B cell (primary cell): ENCODE measurements around a stretch of chr6.

DNA sequence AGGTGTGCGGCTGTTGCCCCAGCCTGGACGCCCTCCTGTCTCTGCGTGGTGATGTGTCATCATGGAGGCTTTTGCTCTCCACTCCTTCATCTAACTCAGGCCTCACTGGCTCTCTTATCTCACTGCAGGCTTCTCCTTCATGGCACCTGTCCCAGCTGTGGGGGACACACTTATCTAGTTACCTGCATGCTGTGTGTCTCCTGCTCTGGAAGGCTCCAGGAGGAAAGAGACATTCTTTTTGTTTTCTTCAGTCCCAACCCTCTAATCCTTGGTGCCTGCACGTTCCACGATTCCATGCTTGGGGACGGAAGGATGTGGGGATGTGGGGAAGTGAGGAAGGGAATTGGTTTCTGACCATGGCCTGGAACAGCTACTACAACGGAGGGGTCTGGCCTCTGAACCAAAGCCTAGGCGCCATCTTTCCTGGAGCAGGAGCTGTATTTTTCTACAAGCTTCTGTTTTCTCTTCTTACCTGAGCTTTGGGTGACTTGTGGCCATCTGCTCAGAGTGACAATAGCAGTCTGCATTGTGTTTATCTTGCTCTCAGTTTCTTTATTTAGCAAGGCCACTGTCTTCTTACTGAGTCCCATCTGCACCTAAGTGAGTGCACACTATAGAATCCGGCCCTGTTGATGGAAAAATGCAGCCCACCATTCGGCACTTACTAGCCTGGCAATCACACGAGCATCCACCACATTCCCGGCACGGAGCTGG lies 89.3 kb downstream of the PSMG4 start:
- PRO-cap: no peak
- CAGE, long polyA plus RNA: no peak

GRCh38 chr6:3403116-3403691 lies 53.6 kb downstream of the SLC22A23 start:
- PRO-cap: no peak
- CAGE, long polyA plus RNA: no peak

DNA sequence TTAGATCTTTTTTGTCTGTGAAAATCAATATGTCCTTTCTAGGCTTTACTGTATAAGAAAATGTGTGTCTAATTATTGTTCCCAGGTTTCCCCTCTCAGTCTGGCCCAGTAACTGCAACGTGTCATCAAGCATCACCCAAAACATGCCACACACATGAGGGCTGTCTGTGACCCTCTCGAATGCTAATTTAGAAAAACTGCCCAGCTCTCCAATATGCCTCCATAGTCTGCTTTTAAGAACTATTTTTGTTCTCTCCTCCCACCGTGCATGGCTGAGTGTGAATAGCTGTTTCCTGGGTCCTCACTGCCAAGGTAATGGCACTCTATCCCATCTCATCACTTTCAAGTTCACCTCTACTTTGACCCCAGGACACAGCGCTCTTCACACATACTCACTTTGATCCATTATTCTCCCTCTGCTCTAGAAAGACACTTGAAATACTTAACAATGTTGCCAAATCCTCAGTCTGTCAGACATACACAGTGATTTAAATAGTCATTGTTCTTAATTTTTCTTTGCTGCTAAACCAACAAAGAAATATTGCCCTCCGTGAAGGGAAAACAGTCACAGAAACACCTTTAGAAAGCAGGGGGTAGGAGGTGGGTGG lies 2.7 kb downstream of the SLC22A23 start:
- PRO-cap: no peak
- CAGE, long polyA plus RNA: no peak

- PRO-cap: no peak
- CAGE, long polyA plus RNA: no peak
Observed at GRCh38 chr6:3743984-3744533, 7.5 kb downstream of the PXDC1 start.

GRCh38 chr6:3752605-3752789 lies 984 bp upstream of the PXDC1 start:
- PRO-cap: no peak
- CAGE, long polyA plus RNA: no peak

DNA sequence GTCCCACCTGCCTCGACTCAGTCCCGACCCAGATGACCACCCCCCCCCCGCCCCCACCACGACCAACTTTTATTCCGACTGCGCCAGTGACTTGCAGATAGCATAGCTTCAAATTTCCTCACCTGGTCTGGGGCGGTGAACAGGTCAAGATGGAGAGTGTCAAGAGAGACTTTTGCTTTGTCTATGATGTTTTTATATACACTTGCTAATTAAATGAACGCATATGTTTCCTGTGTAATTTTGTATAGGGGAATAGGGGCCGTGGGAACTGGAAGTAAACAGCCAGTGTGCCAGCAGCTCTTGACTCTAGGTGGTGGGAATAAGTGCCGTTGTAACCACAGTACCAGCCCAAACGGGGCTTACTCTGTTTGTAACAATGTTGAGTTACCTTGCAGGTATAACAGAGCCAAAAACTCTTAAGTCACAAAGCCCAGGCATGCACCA lies 1.3 kb upstream of the PXDC1 start:
- PRO-cap: no peak
- CAGE, long polyA plus RNA: no peak

- PRO-cap: no peak
- CAGE, long polyA plus RNA: no peak
Observed at GRCh38 chr6:3796208-3796829, 44.8 kb upstream of the PXDC1 start.

- PRO-cap: no peak
- CAGE, long polyA plus RNA: no peak
Observed at GRCh38 chr6:3888620-3888989, 39.4 kb downstream of the FAM50B start.

DNA sequence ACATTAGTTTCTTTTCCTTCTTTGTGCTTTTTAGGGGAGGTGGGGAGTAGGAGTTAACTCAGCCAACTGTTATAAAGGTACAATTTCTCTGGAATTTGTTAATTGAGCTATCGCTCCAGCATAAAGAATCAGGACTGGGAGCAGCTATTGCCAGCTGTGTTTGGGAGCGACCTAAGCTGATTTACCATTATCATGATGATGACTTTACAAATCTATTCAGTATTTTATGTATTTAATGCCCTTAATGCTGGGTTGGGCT lies 82.0 kb upstream of the PRPF4B start:
- PRO-cap: no peak
- CAGE, long polyA plus RNA: no peak

GRCh38 chr6:4031398-4032625 lies 10.7 kb downstream of the PRPF4B start:
- PRO-cap: no peak
- CAGE, long polyA plus RNA: no peak

- PRO-cap: no peak
- CAGE, long polyA plus RNA: no peak
Observed at GRCh38 chr6:4133745-4134568, 1.4 kb downstream of the ECI2 start.

- PRO-cap: no peak
- CAGE, long polyA plus RNA: no peak
Observed at GRCh38 chr6:4250652-4250955, 115.2 kb upstream of the ECI2 start.

DNA sequence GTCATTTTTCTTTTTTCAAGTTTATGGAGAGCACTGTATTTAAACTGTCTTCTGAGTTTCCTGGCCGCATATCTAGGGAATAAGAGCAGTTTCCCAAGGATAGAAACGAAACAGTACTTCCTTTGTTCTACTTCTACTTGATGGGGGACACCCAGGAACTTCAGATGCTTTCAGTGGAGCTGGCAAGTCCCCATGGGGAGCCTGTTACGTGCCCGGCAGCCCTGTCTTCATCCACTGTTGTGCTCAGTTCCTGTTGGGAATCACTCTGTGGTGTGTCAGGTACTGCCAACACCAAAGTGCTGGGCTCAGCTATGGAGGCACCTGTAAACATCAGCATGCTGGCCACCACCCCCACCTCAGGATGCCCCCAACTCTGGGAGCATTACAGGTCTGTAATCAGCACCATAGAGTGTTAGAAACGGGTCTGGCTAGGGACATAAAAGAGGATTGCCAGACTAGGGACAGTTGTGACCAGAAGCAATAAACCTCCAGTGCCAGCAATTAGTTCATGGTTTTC lies 221.7 kb upstream of the ECI2 start:
- PRO-cap: no peak
- CAGE, long polyA plus RNA: no peak

DNA sequence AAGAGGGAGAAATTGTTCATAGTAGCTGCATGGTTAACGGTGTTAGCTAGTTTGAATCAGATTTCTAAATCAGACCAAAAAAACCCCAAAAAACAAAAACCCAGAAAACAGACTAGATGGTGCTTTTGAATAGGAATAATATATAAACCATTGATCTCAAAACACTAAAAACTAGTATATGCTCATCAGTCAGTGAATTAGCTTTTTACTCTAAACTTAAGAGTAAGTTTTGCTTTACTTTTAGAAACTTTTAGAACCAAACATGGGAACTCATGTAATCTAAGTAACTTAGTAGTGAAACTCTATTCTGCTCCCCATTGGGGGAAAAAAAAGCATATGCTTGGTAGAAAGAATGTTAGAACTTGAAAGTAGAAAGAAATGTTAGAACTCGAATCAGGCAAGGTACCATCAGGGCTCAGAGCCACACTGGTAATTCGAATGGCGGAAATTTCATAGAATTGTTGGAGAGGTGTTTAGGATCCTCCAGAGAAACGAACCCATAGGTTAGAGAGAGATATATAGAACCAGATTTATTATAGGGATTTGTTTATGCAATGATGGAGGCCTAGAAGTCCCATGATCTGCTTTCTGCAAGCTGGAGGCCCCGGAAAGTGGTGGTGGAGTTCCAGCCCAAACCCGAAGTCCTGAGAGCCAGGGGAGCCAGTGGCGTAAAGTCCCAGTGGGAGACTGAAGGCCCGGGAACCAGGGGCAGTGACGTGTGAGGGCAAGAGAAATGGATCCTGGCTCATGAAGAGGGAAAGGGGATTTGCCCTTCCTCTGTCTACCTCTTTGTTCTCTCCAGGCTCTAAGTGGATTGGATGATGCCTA lies 29.0 kb downstream of the CDYL start:
- PRO-cap: no peak
- CAGE, long polyA plus RNA: no peak

GRCh38 chr6:5085630-5086268 lies 608 bp downstream of the PPP1R3G start:
- PRO-cap: no peak
- CAGE, long polyA plus RNA: no peak

DNA sequence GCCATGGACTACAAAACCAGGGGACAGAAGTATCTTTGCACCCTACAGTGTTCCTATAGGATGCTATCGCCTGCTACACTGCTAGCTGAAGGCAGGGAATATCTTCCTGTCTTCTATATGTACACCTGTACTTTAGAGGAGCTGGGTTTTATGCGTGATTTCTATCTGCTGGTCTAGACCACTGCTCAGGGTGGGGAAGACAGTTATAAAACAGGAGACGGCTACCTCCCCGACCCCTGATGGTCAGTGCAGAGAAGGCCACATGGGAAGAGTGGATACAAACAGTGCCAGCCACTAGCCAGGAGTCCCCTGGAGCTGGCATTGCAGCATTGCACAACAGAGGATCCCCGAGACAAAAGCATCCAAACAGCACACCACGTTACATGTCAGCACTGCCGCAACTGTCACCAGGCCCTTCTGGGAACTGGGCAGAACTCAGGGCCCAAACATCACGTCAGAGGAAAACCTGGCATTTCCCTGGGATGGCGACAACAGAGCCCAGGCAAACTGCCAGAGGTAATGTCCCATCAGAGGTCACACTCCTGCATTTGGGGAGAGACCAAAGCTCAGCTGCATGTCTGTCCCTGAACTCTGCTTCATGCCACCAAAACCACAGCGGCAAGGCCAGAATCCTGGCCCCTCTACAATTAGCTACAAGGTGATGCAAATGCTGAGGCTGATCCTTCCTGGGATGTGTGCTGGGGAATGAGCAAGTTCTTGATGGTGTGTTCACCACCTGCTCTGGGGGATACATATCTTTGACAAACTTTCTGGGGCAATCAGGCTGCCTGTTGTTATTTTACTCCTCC lies 36.3 kb downstream of the PPP1R3G start:
- PRO-cap: no peak
- CAGE, long polyA plus RNA: no peak

GRCh38 chr6:5294250-5294835 lies 33.0 kb downstream of the FARS2 start:
- PRO-cap: no peak
- CAGE, long polyA plus RNA: no peak

- PRO-cap: no peak
- CAGE, long polyA plus RNA: no peak
Observed at GRCh38 chr6:5508860-5509610, 247.7 kb downstream of the FARS2 start.

GRCh38 chr6:5764984-5765790 lies 241.5 kb downstream of the NRN1 start:
- PRO-cap: no peak
- CAGE, long polyA plus RNA: no peak

DNA sequence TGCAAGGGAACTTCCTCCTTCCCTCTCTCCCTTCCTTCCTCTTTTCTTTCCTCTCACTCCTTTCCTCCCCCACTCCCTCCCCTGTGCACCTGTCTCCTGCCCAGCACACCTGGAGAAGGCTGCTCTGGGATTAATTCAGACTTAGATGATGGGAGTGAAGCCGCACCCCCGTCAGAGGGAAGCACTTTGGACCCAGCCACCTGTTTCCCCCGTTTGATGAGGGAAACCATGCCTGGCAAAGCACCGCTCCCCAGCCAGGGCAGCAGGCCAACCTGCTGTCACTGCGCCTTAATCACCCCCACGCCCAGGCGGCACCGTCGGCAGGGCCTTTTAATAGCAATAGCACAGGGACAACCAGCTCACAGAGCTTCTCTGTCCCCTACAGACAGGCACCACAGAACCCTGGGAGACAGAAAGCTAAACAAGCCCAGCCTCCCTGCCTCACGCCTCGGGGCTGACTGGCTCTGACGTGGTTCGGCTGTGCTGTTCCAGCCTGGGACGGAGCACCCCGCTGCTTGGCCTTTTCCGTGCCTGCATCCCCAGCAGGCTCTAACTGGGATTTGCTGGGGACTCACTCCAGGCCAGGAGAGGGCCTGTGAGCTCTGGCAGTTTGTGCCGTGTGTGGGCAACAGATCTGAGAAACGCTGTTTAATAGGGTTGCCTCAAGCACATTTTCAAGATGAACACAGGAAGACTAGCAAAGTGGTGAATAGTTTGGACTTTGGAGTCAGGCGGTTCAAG lies 223.9 kb downstream of the NRN1 start:
- PRO-cap: no peak
- CAGE, long polyA plus RNA: no peak